ENCODE results near the genes LCE3A, SMCP, SPRR1B and SPRR2B.

DNA sequence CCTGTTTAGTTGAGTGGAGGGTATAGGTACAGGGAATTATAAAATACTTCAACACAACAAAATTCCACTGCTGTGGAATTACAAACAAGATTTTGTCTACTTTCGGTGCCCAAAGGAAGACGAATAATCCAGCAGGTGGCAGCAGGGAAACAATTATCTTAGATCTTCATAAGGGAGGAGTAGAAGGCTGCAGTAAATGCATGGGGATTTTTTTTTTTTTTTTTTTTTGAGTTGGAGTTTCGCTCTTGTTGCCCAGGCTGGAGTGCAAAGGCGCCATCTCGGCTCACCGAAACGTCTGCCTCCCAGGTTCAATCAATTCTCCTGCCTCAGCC is 2.0 kb upstream of the PIP5K1A start:
- PRO-cap: no peak

GRCh38 chr1:151265322-151265795 is 10.8 kb downstream of the PSMD4 start:
- PRO-cap: no peak

DNA sequence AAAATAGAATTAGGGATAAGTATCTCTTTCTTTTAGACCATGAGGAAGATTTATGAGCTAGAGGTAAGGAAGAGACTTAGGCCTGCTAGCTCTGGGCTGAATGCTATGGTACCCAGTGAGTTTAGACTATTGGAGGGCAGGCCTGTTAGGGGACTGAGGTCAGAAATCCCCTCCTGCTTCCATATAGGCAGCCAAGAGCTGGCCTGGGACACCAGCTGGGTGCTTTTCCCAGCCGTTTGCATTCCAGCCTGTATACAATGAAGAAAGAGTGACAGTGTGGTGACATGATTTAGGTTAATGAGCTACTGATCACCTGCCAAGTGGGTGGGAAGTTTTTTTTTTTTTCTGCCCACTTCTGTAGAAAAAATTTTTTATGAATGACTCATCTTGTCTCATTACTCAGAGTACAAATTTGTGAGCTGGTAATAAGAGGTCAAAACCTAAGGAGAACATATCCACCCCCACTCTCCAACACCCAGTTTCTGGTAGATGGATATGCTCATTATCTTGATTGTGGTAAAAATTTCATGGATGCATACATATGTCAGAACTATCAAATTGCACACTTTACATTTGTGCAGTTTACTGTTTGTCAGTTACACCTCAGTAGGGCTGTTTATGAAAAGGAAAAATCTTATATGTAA is 16.4 kb upstream of the CGN start:
- PRO-cap: no peak

GRCh38 chr1:151897905-151898128 is 11.5 kb downstream of the THEM4 start:
- PRO-cap: unidirectional peak, plus-strand start at chr1:151898064

DNA sequence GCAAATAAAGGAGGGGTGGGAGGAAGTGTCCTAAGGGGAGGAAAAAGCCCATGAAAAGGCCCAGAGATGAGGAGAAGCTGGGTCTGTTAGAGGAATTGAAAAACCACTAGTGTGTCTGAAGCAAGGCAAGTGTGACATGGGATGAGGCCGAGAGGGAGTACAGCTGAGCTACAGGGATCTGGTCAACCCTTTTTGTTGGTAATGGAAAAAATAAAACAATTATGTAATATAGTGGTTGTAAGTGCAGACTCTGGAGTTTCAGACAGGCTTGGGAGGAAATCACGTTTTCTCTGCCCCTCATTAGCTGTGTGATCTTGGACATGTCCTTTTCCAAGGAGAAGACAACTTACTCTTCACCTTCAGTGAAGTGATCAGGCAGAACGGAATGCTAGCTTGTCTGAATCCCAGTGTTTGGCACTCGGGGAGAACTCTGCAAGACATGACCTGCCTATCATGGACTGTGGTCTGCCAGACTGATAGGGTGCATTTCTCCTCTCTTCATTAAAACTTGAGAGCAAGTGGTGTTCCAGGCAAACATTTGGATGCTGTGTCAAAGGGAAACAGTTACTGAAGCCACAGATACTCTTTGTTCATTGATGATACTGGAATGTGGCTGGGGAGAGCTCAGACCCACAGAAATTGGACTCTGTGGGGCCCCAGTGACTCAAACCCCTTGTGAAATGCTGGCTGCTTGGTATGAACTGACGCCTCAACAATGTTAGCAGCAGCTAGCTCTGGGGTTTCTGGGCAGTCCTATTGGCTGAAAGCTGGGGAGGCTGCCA is 7.6 kb upstream of the S100A10 start:
- PRO-cap: no peak

DNA sequence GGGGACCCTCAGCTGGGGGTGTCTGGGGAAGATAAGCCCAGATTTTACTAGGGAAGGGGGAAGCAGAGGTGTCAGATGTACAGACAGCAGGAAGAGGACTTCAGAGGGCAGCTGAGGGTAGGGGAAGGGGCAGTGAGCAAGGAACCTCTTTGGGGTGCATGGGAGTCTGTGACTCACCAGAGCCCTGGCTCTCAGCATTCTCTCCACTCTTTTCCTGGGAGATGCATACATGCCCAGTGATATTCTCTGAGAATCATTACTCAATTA is 416 bp upstream of the LCE3B start:
- PRO-cap: no peak

- PRO-cap: no peak
Observed at GRCh38 chr1:152623038-152623326, at the start of gene LCE3A. Gene LCE3A, minus strand, starts transcription at chr1:152623103.

- PRO-cap: no peak
Observed at GRCh38 chr1:152878040-152878376, at the start of gene SMCP. Gene SMCP, plus strand, starts transcription at chr1:152878322.

DNA sequence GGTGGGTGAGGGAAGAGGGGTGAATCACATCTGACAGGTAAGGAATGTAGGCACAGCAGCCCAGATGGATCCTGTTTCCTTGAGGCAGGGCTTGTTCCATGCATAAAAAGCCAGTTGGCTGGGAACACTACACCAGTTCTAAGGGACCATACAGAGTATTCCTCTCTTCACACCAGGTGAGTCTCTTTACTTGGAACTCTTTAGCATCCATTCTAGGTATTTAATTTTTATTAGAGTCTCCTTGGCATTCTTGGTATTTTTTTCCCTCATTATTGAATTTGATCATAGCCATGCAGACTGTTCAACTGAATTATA is at the start of gene SPRR1B:
SPRR1B (plus strand) TSS at position 132 of the 315 bp plus-strand sequence.
- PRO-cap: no peak

DNA sequence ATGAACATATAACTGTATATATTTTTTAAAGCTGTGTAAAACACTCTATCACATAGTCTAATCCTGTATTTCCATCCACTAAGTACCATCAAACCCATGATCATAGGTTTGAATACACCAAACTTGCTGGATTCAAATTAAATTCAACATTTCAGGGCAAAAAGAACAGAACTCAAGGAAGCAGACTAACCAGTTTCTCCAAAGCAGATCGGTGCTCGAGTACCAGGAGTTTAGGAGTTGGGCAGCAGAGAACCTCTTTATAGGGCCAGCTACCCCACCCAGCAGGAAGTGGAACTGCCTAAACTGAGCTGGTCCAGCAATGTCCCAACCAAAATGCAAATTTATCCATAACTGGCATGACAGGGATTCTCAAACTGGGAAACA is at the start of gene SPRR2B:
SPRR2B (minus strand) TSS at position 233 of the 384 bp plus-strand sequence.
- PRO-cap: no peak

- PRO-cap: no peak
Observed at GRCh38 chr1:153141023-153141671, 9.5 kb downstream of the SPRR2G start.

GRCh38 chr1:153292477-153293514 is 20.0 kb downstream of the PGLYRP3 start:
- PRO-cap: no peak

GRCh38 chr1:153312519-153312826 is 279 bp downstream of the PGLYRP3 start:
- PRO-cap: no peak

- PRO-cap: no peak
Observed at GRCh38 chr1:153606814-153607983, 5.7 kb downstream of the S100A16 start.

DNA sequence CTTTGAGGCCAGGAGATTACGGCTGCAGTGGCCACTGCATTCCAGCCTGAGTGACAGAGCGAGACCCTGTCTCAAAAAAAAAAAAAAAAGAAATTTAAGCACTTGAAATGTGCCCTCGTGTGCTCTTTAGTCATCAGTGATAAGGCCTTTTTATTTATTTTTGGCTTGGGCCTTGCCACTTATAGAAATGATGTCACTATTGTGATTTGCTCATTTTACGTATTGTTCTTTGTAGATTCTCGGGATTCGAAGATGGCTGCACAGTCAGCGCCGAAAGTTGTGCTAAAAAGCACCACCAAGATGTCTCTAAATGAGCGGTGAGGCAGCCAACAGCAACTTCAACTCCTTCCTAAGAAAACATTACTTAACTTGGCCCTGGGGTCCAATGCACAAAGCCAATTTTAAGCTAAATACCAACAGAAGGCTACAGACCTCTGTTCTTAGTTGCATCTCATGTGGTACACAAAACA is 2.5 kb downstream of the CHTOP start:
- PRO-cap: no peak

DNA sequence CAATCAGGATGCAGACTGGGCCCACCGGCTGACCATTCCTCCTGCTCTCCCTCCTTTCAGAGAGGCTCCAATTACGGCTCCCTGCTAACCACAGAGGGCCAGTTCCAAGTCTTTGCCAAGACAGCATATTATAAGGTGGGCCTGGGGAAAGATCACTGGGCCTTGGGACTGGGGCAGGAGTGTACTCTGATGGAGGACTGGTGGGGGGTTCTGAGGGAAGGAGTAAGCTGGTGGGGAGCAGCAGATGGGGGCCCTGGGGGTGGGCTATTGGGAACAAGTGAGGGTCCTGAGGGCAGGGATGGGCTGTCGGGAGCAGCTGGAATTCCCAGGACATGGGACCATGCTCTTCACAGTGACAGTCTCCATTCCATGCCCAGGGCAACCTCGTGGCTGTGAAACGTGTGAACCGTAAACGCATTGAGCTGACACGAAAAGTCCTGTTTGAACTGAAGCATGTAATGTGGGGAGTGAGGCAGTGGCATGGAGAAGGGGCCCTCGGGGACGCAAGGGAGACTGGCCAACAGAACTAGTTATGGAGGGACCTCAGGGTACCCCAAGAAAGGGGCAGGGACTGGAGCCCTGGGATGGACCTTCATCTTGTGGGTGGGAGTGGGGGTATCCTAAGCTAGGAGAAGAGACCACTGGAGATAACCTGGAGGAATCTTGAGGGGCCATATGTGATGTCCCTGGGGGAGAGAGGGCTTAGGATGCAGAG is 7.4 kb downstream of the NPR1 start:
- PRO-cap: no peak

DNA sequence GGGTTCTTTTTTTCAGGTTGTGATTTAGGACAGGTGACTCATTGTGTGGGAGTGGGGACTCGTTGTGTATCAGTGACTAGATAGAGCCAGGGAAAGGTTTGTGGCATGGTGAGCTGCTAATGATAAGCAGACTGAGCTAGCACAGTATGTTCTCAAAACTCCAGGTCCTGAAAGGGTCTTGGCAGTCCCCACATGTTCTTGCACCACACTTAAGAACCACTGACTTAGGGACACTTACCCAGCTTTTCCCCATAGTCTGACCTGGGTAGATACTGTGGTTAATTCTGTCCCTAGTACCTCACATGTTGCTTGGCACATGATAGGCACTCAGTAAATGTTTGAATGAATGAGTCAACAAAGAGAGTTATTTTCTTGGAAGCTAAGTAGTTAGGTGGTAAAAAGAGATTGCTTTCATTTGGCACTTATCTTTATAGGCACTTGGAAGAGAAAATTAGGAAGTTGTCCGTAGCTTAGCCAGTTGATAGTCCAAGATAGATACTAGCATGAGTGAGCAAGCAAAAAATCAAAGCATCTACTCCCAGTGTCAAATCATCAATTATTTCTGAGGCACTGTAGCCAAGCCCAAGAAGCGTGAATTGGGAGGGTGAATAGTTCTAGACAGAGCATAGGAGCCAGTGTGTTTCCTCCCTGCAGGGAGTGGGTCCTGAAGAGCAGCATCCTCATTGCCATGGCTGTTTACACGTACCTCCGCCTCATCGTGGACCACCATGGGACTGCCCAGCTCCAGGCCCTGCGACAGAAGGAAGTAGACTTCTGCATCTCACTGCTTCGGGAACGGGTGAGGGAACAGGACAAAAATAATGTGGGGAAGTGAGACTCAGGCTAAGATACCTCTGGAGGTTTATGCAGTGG is 22.8 kb downstream of the INTS3 start:
- PRO-cap: no peak

DNA sequence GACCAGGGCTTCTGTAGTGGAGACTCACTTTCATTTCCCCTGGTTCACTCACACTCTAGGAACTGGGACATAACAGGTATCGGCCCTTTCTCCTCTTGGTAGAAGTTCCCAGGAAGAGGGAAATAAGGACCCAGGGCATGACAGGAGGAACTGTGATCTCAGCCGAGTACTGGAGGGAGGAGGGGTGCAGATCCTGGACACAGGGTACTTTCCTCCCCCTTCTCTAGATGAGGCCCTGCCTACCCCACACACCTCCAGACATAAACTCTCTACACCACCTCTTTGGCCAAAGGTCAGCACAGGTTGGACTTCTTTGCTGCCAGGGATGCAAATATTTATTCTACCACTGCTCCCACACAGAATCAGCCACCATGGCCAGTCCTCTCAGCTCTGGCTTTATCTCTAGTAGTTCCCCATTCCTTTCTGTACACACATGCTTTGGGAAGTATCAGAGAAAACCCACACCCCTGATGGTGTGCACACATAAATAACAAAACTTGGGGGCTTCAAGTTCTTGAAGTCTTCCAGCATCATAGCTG is 6.9 kb upstream of the SLC27A3 start:
- PRO-cap: no peak

GRCh38 chr1:153789487-153789867 is 14.3 kb downstream of the SLC27A3 start:
- PRO-cap: no peak

GRCh38 chr1:153790948-153791651 is 15.9 kb downstream of the SLC27A3 start:
- PRO-cap: unidirectional peak, plus-strand start at chr1:153791343

Measured in pulmonary artery (tissue), 1 donor.